Measurements from ENCODE around the gene DUSP2.

GRCh38 chr2:88564413-88565005 is 40.1 kb downstream of the TEX37 start:
- PRO-cap = no peak

- PRO-cap = no peak
Measured at GRCh38 chr2:88570406-88571170, 46.1 kb downstream of the TEX37 start.

- PRO-cap = no peak
Measured at GRCh38 chr2:88624351-88624890, 2.8 kb downstream of the EIF2AK3 start.

DNA sequence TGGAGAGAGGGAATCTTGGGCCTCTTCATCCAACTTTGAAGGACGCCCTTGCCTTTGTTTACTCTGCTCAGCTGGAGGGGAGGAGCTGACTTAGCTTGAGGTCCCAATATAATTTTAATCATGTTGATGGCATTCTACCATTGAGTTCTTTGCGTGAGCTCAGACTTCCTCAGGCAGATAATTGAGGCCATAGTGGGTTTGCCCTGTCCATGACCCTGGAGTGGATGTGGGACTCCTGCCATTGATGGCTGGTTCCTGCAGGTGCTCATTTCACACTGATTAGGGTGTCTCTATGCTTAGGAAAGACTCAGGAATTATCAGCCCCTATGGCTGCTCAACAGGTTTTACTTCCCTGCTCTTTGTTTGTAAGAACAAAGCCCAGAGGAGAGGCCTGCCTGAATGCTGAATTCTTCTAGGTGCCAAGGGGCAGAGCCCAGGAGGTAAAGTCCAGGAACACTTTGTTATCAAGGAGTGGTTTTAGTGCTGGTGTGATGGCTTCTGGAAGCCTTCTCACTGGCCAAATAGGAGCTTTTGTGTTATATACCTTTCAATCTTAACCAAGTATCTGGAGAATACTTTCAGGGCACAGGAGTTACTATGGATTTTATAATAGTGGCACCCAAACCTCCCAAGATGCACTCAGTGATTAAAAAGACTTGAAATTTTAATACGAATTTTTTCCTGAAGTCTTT is 7.4 kb downstream of the RPIA start:
- PRO-cap = no peak

- PRO-cap = no peak
Measured at GRCh38 chr2:88838227-88838935, 146.9 kb downstream of the RPIA start.

GRCh38 chr2:88861803-88862295 is 170.4 kb downstream of the RPIA start:
- PRO-cap = no peak

DNA sequence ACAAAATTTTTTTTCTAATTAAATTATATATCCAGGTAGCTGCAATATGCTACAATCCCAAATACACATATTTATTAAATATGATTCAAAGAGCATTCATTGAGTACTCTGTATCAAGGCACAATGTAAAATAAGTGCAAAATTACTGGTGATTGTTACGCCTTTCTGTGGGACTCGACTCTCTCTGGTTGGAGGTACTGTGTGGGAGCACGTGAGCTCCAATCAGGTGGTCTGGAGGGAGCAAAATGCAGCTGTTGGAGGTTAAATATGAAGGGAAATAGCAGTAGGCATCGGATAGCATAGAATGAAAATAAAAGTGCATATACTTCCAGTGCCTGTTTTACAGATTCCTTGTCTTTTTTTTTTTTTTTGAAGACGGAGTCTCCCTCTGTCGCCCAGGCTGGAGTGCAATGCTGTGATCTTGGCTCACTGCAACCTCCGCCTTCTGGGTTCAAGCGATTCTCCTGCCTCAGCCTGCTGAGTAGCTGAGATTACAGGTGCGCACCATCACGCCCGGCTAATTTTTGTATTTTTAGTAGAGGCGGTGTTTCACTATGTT is 178.1 kb downstream of the RPIA start:
- PRO-cap = no peak

DNA sequence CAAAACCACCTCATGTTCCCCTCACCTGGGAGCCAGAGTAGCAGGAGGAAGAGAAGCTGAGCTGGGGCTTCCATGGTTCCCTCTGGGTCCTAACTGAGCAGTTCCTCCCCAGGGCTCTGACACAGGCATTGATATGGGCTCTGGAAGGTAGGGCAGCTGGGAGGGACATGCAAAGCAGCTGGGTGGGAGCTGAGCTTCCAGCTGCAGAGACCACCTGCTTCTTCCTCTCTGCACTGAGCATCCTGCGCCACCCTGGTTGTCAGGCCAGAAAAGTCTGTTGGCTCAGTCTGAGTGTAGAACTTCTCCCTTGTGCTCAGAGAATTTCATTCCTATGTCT is 336.1 kb downstream of the RPIA start:
- PRO-cap = no peak

DNA sequence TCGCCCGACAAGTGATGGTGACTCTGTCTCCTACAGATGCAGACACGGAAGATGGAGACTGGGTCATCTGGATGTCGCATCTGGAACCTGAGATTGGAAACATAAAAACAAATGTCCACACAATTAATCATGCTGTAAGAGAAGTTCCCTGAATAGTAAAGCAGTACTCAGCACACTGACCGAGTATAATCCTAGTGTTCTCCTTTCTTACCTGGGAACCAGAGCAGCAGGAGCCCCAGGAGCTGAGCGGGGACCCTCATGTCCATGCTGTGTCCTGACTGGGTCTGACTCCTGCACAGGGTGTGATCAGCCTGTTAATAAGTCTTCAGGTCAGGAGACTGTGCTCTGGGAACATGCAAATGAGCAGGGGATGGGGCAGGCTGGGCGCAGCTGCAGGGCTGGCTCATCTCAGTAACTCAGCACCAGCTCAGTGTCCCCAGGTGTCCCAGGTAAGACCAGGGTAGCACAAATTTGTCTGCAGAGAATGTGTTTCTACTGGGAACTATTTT is 349.0 kb downstream of the RPIA start:
- PRO-cap = no peak

DNA sequence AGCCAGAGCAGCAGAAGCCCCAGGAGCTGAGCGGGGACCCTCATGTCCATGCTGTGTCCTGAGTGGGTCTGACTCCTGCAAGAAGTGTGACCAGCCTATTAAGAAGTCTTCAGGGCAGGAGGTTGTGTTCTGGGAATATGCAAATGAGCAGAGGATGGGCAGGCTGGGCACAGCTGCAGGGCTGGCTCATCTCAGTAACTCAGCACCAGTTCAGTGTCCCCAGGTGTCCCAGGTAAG is 354.9 kb downstream of the RPIA start:
- PRO-cap = no peak

DNA sequence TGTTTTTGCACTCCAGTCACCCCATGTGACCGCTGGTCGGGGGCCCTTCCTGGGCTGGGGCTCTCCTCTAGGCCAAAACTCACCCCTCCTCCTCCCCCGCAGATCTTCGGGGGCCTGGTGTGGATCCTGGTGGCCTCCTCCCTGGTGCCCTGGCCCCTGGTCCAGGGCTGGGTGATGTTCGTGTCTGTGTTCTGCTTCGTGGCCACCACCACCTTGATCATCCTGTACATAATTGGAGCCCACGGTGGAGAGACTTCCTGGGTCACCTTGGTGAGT is 22.3 kb downstream of the MAL start:
- PRO-cap = no peak

- PRO-cap = no peak
Measured at GRCh38 chr2:95820226-95821163, 171.1 kb downstream of the ANKRD36C start.

- PRO-cap = no peak
Measured at GRCh38 chr2:96108248-96109598, 7.6 kb downstream of the ADRA2B start.

GRCh38 chr2:96132710-96133069 is 5.6 kb downstream of the ASTL start:
- PRO-cap = no peak

DNA sequence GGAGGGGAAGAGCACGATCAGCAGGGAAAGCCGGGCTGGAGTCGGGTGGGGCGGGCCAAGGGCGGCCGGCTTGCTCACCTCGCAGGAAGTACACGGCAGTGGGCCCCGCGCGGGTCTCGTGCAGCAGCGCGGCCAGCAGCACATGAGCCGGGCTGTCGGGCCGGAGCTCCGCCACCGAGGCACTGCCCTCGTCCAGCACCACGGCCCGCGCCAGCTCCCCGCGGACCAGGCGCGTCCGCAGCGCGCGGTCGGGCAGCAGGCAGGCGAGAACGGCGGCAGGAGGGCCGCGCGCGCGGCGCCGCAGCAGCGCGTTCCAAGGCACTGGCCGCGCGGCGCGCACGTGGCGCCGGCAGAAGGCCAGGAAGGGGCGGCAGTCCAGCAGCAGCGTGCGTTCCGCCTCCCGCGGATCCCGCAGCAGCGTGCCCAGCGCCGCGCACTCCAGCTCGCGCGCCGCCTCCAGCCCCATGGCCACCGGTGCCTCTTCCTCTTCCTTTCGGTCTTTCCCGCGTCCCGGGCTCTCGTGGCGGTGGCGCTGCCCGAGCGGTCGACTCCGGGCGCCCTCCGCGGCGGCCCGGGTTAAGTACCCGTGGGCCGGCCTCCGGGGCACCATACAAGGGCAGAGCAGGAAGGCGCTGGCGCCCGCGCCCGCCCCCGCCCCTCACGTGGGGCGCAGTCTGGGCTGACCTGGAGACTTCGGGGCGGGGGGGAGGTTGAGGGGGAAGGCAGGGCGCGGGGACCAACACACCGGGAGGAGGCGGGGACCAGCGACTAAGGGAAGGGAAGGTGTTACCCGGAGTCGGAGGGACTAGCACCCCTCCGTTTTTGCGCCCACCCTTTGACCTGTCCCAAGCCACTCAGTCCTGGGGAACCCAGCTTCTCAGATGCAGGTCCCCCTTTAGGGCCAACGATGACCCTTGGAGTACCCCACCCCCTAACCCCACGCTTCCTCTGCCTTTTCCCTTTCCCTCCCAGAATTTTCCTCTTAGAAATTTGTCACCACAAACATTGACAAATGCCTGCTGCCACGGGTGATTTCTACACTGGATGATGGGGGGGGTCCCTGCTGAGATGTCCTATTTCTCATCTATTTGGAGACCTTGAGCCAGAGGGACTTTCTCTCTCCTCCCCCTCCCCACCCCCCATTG is at the start of gene DUSP2:
Gene DUSP2 (minus strand): TSS at position 552 of the 1,145 bp plus-strand sequence.
- PRO-cap = bidirectional peak, plus-strand start at position 742 of the sequence, minus-strand start at position 552 of the sequence

- PRO-cap = no peak
Measured at GRCh38 chr2:96260176-96261312, 5.3 kb downstream of the TMEM127 start.

- PRO-cap = no peak
Measured at GRCh38 chr2:96264646-96265091, 1.1 kb downstream of the TMEM127 start.

- PRO-cap = no peak
Measured at GRCh38 chr2:96287284-96287590, 18.1 kb downstream of the SNRNP200 start.

- PRO-cap = no peak
Measured at GRCh38 chr2:96301425-96301787, 3.9 kb downstream of the SNRNP200 start.

DNA sequence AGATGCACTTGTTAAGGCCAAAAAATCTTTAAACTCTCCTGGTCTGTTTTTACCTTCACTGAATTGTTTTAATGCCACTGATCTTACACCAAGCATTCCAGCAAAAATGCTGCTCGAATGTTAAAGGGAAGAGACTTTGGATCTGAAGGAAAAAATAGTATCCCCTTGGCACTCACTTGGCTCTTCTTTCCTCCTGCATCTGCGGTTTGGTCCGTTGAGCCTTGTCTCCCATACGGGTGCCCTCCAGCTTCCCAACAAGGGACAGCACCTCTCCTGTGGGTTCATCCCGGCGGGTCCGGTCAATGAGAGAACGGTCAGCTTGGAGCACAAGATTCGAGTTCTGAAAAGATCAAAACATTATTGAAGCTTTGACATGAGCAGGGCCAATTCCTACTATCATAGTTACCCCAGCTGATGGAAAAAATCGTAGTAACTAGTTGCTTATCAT is 793 bp downstream of the SNRNP200 start:
- PRO-cap = no peak

All from left common carotid artery plus branches (tissue), 1 donor.